Colon Carcinoma Metastatic in the Brain (tissue), 2 donors: ENCODE results near the gene SLC30A3.

DNA sequence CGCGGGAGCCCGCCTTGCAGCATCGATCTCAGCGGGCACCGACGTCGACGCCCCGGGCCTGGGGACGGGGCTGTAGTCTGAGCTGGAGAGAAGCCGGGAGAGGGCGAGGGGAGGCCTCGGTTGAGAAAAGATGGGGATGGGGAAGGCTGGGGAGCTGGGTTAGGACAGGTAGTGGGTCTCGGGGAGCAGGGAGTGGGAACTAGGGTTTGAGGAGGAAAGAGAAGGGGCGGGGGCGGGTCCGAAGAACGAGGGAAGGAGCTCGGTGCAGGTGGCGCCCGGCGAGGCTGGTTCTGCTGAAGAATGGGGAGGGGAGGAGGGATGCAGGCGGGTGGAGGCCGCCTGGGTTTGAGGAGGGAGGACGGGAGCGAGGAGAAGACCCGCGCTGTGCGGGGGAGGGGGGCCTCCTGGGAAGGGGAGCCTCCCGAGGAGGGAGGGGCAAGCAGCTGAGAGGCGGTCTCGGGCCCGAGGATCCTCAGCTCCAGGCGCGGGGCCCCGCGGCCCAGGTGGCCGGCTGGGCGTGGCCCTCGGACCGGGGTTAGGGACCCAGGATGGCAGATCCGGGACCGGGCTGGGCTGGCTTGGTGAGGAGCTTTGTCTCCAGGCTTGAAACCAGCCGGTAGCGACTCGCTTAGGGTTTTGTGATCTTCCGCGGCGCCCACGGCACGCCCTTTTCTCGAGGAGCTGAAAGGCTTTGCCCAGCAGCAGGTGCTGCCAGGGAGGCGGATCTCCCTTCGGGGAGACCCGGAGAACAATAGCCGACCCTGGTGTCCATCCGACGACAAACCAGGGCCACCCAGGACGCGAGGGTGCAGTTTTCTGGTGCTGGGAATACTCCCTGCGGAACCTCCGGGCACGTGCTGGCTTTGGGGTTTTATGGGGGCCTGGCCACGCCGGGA is 1.2 kb downstream of the DPYSL5 start:
- PRO-cap, 2 experiments = no peak in any of the 2 experiments

DNA sequence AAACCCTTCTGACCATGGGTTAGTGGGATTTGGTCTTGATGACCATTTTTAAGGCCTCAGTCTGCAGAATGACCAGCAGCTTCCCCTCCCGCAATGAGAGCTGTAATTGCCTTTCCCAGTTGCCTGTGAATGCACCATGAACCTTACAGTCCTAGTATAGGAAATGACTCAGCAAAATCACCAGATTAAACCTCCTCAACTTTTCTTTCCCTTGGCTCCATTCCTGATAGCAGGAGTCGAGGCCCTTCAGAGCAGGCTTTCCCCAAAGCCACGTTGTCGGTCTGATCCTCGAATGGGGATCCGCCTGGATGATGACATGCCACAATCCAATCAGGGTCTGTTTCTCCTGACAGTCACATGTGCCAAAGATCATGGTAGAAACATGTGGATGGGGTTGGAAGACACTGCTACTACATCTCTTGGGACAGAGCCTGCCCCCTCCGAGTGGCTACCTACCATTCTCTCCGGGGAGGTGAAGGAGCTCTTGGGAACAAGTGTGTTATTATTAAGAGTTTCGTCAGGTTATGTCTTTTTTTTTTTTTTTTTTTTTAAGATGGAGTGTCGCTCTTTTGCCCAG is 16.8 kb upstream of the TMEM214 start:
- PRO-cap, 2 experiments = no peak in any of the 2 experiments

GRCh38 chr2:27082564-27083094 is 3.9 kb upstream of the KHK start:
- PRO-cap, 2 experiments = no peak in any of the 2 experiments

DNA sequence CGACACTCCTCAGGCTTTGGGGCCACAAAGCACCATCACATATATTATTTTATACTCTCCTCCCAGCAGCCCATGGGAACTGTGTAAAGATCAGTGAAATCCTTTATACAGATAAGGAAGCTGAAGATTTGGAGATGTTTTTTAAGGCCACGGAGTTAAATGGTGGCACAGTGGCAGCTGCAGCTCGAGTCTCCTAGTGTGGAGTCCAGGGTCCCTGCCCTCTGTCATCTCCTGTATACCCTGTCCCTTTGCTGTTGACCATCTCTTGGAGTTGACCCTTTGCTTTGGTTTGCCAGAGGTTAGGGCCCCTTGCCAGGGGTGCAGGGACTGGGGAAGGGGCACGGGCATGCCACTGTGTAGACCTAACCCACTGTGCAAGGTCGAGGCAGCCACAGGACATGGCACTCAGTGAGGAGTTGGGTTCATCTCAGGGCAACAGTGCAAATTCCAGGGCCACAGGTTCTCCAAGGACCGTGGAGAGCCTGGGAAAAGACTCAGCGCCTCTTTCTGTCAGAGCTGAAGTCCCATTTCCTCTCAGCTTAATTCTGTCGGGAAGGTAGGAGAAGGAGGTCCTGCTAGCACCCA is 2.5 kb downstream of the KHK start:
- PRO-cap, 2 experiments = no peak in any of the 2 experiments

- PRO-cap, 2 experiments = no peak in any of the 2 experiments
Measured at GRCh38 chr2:27124020-27124219, 305 bp downstream of the ABHD1 start.

GRCh38 chr2:27133013-27133875 is 1.2 kb downstream of the PREB start:
- PRO-cap, 2 experiments = no peak in any of the 2 experiments

- PRO-cap, 2 experiments = peak in 2 of 2 experiments; most common plus-strand start chr2:27263183 (in 1); most common minus-strand start chr2:27263047 (in 2)
Measured at GRCh38 chr2:27262745-27263611, at the start of gene SLC30A3. SLC30A3 (minus strand) TSS chr2:27263047.

DNA sequence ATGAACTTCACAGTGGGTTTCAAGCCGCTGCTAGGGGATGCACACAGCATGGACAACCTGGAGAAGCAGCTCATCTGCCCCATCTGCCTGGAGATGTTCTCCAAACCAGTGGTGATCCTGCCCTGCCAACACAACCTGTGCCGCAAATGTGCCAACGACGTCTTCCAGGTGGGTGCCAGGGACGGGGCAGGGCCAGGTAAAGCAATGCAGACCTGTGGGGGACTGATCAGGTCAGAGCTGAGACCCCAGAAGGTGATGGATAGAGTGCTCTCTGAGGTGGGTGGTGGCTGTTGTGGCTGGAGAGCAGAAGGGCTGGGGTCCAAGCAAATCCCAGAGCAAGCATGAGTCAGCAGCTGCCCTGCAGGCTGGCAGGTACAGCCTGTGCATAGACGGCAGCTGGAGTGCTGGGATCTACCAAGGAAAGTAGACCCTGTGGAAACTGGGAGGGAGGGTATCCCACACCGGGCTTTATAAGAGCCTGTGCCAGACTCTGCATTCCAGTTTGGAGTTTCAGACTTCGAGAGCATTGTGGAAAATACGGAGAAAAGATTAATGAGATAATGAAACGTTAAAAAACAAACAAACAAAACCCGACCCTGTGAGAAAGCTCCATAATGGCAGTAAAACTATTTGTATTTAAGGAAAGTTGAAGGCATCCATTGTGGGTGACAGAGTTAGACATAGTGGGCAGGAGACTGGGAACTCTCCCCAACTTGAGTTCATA is 665 bp downstream of the TRIM54 start:
- PRO-cap, 2 experiments = no peak in any of the 2 experiments

- PRO-cap, 2 experiments = no peak in any of the 2 experiments
Measured at GRCh38 chr2:27303010-27303360, 5.3 kb downstream of the UCN start.

- PRO-cap, 2 experiments = no peak in any of the 2 experiments
Measured at GRCh38 chr2:27377428-27378571, 2.7 kb downstream of the ZNF513 start.

GRCh38 chr2:27379596-27380056 is 908 bp downstream of the ZNF513 start:
- PRO-cap, 2 experiments = no peak in any of the 2 experiments

GRCh38 chr2:27391963-27392369 is 11.4 kb upstream of the ZNF513 start:
- PRO-cap, 2 experiments = no peak in any of the 2 experiments

DNA sequence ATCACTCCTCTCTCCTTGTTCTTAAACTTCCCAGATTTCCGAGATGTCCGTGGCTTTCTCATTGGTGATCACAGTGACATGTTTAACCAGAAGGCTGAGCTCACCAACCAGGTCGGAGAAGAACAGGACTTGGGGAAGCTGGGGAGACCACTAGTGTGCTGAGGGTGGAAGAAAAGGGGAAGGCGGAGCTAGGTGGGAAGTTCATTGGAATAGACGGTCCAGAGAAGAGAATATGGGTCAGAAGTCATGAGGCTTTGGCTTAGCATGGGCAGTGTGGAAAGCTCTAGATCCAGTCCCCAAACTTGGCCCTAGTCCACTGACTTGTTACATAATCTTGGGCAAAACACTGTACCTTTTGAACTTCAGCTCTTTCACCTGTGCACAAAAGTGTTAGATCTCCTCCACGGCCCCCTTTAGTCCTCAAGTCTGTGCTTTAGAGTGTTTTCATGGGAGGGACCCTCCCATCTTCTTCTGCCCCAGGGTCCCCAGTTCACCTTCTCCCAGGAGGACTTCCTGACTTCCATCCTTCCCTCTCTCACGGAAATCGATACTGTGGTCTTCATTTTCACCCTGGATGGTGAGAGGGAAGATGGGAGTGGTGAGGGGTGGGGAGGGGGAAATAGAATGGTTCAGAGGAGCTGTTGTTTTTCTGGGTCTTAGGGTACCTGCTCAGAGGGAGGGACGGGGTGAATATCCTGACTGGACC is 10.7 kb downstream of the GCKR start:
- PRO-cap, 2 experiments = no peak in any of the 2 experiments

- PRO-cap, 2 experiments = no peak in any of the 2 experiments
Measured at GRCh38 chr2:27796944-27797883, 25.7 kb downstream of the MRPL33 start.

DNA sequence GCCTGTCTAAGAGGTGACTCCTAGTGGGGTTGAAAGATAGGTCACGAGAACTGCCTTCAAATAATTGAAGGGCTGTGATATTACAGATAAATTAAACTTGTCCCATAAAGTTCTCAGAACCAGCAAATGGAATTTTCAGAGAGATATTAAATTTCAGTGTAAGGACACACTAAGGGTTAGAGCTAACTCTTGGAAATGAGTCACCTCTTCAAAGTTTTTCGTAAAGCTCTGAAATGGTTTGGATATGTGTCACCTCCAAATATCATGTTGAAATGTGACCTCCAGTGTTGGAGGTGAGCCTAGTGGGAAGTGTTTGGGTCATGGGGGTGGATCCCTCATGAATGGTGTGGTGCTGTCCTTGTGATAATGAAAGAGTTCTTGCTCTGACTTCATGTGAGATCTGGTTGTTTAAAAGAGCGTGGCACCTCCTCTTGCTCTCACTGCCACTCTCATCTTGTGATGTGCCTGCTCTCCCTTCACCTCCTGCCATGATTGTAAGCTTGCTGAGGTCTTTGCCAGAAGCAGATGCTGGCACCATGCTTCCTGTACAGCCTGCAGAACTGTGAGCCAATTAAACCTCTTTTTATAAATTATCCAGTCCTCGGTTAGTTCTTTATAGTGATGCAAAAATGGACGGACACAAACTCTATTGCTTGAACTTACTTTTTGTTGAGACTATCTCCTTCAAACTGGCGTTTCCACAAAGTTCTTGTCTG is 87.4 kb downstream of the BABAM2 start:
- PRO-cap, 2 experiments = no peak in any of the 2 experiments

GRCh38 chr2:28163365-28163959 is 229.2 kb upstream of the FOSL2 start:
- PRO-cap, 2 experiments = no peak in any of the 2 experiments

DNA sequence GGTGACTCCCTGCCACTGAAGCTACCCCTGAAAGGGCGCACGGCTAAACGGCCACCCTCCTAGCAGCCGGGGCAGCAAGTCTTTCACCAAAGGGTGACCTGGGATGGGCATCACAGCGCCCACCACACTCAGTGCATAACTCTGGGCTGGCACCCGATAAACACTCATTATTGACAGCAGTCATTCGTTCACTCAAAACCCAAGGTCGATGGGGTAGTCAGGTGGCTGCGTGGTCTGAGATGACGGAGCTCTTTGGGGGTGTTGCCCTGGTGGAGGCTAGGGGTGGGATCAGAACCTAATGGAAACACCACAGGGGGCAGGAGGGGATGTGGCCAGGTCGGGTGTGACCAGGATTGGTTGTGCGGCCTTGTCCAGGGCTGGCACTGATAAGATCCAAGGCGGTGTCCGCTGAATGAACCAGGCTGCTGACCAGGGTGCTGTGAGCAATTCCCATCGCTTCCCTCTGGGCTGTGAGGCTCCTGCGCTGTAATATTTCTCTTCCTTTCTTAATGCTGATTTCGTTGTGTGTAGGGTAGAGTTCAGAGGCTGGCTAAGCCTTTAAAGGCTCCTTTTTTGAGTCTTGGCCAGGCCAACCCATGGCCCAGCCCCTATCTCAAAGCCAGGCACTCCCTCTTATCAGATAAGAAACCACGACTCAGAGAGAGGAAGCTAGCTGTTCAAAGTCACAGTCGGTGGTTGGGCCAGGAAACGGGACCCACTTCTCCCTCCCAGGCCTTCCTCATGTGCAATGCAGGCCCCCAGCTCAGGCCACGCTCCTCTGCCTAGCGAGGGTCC is 26.2 kb upstream of the FOSL2 start:
- PRO-cap, 2 experiments = peak in 2 of 2 experiments; most common plus-strand start position 686 of the sequence (in 2); most common minus-strand start position 465 of the sequence (in 2)

- PRO-cap, 2 experiments = no peak in any of the 2 experiments
Measured at GRCh38 chr2:28389179-28389565, 3.5 kb upstream of the FOSL2 start.

DNA sequence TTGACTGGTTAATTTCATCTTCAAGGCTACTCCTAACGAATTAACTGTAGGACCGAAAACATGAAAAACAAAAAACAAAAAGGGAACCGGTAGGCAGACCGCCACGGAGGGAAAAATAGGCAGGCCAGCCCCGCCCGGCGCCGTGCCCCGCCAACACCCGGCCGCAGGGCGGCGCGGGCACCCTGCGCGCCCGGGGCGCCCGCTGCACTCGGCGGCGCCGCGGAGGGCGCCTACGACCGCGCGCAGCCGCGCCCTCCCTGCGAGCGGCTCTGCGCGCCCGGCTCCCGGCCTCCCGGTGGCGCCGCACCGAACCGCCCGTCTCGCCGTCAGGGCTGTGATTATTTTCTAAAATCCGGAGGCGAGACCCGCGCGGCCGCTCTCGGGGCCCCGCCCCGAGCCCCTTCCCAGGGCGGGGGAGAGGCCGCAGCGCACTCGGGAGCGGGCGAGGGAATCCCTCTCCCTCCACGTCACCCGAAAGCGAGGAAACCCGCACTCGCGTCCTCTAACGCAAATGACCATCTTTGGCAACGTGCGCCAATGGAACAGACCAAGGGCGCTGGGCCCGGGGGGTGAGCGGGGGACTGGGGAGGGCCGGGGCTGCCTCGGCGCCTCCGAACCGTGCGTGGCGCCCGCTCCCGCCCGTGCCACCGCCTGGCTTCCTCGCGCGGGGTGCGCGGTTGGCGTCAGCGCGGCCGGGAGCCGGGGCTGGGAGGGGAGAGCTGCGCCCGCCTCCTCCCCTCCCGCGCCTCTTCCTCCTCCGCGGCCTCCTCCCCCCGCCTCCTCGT is 490 bp upstream of the FOSL2 start:
- PRO-cap, 2 experiments = peak in 2 of 2 experiments; most common plus-strand start position 207 of the sequence (in 1); most common minus-strand start position 653 of the sequence (in 2)

DNA sequence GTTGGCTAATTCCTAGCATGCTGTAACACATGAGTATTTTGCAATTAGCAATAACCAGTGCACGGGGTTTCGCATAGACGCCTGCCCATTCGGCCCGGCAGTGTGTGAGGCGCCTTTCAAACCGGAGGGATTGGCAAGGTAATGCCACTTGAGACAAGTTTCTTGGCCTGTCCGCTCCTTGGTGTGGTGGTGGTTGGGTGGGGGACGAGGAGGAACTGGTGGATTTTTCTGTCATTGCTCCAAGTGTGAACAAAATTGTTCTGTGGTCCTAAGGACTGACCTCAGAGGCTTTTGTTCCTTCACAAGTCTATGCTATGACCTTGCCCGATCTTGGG is 2.9 kb downstream of the FOSL2 start:
- PRO-cap, 2 experiments = peak in 1 of 2 experiments; most common minus-strand start position 314 of the sequence (in 1)